Epithelial cell of proximal tubule (primary cell): ENCODE data around the genes SRP54, PPP2R3C, SLC25A21 and SEC23A.

DNA sequence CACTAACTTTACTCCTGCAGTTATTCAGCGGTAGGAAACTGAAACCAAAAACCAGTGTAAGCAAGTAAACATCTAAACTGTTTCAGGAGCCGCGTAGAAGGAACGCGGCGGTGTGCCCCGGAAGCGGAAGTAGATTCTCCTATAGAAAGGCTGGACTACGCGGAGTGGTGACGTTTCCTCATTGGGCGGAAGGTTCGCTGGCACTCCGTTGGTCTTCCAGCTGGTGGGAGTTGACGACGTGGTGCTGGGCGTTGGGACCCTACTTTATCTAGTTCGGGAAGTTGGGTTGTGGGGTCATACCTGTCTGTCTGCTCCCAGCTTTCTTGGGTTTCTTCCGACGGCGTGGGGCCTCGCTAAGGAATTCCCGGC lies at the start of gene SRP54:
Gene SRP54 (plus strand): TSS at position 181 of the 369 bp plus-strand sequence.
- RAMPAGE, long total RNA: start-site peak on the plus strand centred at position 201 of the sequence, 82 bp wide, 812 and 146 reads in 2 replicates
- RRBS: no CpG with 5 or more reads among the region's 23 CpGs

- RAMPAGE, long total RNA: start-site peak on the minus strand at chr14:35121952-35122027, 469 and 88 reads in 2 replicates
- RRBS: no CpG with 5 or more reads among the region's 27 CpGs
Observed at GRCh38 chr14:35121630-35122200, at the start of gene PPP2R3C. PPP2R3C (minus strand) TSS chr14:35121990.

DNA sequence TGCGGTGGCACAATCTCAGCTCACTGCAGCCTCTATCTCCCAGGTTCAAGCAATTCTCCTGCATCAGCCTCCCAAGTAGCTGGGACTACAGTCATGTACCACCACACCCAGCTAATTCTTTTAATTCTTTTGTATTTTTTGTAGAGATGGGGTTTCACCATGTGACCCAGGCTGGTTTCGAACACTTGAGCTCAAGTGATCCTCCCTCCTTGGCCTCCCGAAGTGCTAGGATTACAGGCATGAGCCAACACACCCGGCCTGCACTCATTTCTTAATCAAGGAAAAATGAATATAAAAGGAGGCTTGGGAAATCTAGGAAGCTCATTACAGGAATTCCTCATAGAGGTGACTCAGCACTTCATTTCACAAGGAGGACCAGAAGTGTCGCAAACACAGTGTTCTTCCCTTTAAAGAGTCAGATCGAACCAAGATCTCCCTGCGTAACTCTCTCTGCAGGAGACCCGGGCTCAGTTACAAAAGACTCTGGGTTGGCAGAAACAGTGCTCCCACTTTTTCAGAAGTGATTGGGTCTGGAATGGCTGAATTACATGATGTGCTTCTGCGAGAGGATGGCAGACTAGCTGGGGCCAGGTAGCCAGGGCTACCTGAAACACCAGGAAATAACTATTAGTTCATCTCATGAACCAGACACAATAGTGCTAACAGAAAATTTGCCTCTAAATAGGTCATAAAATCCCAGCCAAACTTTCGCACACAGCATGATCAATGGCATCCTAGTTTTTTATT lies 30.2 kb downstream of the NFKBIA start:
- RAMPAGE, long total RNA: no peak
- RRBS: no CpG with 5 or more reads among the region's 10 CpGs

GRCh38 chr14:35397312-35398083 lies 7.1 kb downstream of the NFKBIA start:
- RAMPAGE, long total RNA: no peak
- RRBS: no CpG with 5 or more reads among the region's 9 CpGs

GRCh38 chr14:35578020-35578499 lies 44.1 kb downstream of the INSM2 start:
- RAMPAGE, long total RNA: no peak
- RRBS: no CpG with 5 or more reads among the region's 2 CpGs

- RAMPAGE, long total RNA: no peak
- RRBS: no CpG with 5 or more reads among the region's 6 CpGs
Observed at GRCh38 chr14:36430514-36431244, 89.4 kb downstream of the NKX2-1 start.

DNA sequence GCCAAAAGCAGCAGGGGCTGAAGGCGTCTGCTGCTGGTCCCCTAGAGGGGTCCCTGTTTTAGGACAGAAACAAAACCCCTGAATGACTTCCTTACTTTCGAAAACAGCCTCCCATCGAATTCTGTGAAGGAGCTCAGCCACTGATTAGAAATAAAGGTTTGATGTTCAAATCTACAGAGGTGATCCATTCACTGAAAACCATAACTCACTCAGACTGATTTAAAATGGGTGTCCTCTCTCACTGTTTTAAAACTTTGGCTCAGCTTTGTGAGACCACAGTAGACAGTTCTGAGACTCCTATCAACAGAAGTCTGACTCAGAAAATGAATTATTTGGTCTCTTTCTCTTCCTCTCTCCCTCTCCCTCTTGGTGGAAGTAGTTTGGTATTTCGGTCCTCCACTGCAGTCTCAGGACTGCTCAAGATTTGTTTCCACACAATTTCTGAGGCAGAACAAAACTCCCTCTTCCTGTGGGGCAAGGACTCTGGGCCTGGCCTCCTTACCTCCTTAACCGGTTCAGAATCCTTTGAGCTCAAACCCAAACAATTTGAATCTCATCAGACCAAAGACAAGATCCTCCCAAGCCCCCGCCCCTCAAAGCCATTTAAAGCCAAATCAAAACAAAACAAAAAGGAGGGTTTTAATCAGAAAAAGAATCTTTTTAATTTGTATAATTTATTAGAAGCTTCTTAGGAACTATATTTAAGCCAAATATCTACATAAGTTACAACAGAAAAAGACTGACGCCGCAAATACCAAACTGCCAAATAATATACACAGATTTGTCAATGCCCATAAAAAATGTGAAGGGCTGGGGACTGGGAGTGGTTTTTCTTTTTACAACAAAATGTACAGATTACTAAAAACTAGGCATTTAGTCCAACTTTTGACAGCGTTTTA lies 4.0 kb downstream of the NKX2-1 start:
- RAMPAGE, long total RNA: no peak
- RRBS: no CpG with 5 or more reads among the region's 9 CpGs

DNA sequence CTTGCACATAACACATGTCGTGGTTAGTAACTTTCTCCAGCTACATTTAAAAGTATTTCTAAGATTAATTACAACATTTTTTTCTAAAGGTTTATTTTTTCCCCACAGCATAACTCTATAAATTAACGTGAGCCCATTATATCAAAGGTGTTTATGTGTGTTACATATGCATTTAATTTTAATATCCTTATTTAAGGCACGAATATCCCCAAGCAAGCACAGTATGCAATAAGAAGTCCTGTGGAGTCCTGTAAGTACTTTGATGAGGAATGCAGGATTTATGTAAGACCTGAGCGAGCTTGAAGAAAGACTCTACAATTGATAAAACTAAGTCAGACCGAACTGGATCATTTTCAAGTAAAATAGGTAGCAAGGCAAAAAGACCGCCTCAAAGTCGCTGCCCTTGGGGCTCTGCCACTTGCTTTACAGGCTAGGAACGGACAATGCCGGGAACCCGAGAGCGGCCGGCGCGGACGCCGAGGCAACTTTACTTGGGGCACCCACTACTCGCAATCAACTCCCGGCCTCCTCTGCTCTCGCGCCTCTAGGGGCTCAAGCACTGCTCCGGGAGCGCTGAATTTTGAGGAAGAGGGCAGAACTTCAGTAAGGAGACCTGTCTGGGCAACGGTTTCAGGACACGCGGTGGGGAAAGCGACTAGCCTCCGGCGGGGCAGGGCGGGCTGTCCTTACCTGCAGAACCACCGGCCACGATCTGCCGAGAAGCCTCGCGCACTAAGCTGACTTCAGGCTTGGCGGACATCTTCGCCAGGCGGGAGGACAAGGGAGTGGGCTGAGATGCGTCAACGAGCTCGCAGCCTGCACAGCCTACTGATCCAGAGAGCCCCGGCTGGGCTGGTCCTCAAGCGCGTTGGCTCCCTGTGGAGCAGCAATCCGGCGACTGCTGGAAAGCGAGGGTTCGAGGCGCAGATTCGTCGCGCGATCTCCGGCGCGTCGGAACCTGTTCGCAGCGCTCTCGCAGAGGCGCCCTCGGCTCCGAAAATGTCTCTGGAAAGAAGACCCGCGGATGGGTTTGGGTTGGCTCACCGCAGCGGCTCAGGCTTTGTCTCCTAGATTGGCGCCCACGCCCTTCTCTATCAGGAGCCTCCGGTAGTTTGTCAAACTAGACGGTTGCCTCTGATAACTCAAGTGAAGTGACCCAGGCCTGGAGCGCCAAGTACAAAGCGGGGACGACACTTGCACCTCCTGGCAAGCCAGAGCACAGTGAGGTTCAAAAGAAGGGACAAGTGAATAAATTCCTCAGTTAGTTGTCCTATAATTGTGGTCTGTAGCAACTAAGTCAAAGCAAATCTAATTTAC lies at the start of gene SLC25A21:
Gene SLC25A21 (minus strand): TSS at position 1,016 of the 1,317 bp plus-strand sequence.
- RAMPAGE, long total RNA: no peak
- RRBS: 1% methylated on average over 28 of the region's 73 CpGs

DNA sequence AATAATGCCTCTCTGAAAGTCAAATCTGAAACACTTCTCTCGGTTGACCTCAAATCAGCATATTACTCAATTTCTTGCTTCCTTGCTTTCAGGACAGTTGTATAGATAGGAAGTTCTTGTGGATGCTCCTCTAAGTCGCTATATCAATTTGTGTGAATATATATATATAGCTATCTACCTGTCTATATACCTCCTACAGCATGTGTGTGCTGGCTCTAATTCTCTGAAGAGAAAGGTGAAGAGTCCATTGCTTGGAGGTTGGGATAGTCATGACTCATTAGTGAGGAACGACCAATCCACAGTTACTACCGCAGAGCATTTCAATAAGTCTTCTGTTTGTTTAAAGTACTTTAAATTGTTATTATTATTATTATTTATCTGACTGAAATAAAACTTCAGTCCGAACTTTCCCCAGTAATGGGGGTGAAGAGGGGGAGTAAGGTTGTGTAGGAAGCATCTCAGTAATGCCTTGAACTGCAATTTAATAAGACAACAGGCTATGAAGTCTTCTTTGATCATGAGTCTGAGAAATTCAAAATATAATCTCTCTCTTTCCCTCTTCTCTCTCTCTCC lies 12.3 kb downstream of the FOXA1 start:
- RAMPAGE, long total RNA: no peak
- RRBS: no CpG with 5 or more reads among the region's 5 CpGs

- RAMPAGE, long total RNA: no peak
- RRBS: 13% methylated on average over 8 of the region's 57 CpGs
Observed at GRCh38 chr14:37584722-37585649, 10.1 kb downstream of the FOXA1 start.

DNA sequence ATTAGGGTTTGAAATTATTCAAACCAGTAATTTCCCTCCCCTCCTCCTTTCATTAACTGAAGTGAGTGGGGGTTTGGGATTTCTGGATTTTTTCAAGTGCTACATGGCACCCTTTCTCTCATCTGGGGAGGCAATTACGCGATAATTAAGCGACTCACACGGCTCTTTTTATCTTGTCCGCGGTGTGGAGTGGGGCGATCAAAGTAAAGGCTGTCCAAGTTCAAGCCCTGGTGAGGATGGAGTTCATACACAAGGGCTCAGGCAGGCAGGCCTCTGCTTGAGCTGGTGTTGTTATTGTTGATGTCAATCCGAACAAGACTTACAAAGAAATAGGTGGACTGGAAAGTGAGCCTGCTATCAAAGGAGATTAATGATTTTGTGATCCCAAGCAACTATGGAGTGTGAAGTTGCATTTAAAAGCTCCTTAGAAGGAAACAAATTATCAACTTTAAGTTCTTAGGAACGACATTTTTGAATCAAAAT lies 6.1 kb downstream of the FOXA1 start:
- RAMPAGE, long total RNA: no peak
- RRBS: no CpG with 5 or more reads among the region's 9 CpGs

- RAMPAGE, long total RNA: no peak
- RRBS: 5% methylated on average over 6 of the region's 65 CpGs
Observed at GRCh38 chr14:37599245-37600460, 4.2 kb downstream of the TTC6 start.

DNA sequence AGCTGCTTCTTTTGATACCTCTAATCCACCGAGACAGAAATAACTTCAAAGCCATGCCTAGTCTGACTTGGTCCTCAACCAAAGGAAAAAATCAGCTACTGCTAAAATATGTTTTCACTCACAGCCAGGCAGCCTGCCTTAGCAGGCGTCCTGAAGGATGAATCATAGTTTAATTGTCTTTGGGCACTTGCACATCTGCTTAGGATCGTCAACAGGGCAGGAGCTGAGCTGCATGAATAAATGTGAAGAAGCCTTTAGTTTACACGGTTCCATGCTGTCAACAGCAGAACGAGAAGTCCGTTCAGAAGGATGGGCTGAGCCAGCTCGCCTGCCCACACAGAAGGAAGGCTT lies 269.8 kb downstream of the TTC6 start:
- RAMPAGE, long total RNA: no peak
- RRBS: no CpG with 5 or more reads among the region's 7 CpGs

DNA sequence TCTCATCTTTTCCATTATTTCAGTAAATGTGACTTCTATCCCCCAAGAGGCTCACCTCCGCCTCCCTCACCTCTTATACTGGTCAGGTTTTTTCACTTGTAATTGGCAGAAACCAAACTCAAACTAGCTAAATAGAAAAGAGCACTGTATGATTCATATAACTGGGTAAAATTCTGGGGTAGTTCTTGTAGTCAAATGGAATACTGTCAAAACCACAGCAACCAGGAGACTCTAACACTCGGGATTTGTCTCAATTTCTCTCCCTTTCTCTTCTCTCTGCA lies 14.9 kb upstream of the CLEC14A start:
- RAMPAGE, long total RNA: no peak
- RRBS: no CpG with 5 or more reads among the region's 2 CpGs

- RAMPAGE, long total RNA: no peak
- RRBS: no CpG with 5 or more reads among the region's 5 CpGs
Observed at GRCh38 chr14:38290589-38291140, 34.8 kb upstream of the CLEC14A start.

DNA sequence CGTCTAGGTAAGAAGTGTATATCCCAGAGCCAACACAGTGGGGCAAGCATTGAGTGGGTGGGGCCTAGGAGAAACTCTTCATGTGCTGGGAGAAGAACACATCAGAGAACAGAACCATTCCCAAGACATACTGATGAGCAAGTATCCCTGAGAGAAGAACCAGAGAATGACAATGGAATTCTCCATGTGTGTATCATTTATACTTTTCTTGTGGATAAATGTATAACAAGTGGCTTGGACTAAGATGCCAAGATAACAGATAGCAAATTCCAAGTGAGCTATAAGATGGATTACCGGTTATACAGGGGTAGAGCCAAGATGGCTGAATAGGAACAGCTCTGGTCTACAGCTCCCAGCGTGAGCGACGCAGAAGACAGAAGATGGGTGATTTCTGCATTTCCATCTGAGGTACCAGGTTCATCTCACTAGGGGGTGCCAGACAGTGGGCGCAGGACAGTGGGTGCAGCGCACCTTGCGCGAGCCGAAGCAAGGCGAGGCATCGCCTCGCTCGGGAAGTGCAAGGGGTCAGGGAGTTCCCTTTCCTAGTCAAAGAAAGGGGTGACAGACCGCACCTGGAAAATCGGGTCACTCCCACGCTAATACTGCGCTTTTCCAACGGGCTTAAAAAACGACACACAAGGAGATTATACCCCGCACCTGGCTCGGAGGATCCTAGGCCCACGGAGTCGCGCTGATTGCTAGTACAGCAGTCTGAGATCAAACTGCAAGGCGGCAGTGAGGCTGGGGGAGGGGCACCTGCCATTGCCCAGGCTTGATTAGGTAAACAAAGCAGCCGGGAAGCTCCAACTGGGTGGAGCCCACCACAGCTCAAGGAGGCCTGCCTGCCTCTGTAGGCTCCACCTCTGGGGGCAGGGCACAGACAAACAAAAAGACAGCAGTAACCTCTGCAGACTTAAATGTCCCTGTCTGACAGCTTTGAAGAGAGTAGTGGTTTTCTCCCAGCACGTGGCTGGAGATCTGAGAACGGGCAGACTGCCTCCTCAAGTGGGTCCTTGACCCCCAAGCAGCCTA lies 85.9 kb downstream of the SEC23A start:
- RAMPAGE, long total RNA: no peak
- RRBS: no CpG with 5 or more reads among the region's 29 CpGs

- RAMPAGE, long total RNA: no peak
- RRBS: no CpG with 5 or more reads among the region's 3 CpGs
Observed at GRCh38 chr14:39023985-39024618, 78.9 kb downstream of the SEC23A start.

GRCh38 chr14:39097074-39097607 lies 5.9 kb downstream of the SEC23A start:
- RAMPAGE, long total RNA: no peak
- RRBS: no CpG with 5 or more reads among the region's 3 CpGs

- RAMPAGE, long total RNA: start-site peak on the minus strand at chr14:39103155-39103238, 437 and 154 reads in 2 replicates
- RRBS: 1% methylated on average over 17 of the region's 57 CpGs
Observed at GRCh38 chr14:39102933-39103588, at the start of gene SEC23A. SEC23A (minus strand) TSS chr14:39103235.

DNA sequence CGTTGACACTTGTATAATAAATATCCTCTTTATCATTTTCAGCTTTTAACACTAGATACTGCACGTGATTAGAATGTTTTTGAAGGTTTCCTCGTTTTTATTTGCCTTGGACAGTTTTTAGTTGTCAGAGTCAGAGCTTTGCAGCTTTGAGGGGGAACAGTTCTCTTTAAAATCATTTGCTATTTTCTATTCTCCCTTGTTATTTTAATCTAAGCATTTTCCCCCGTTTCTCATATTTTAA lies 7.1 kb downstream of the PNN start:
- RAMPAGE, long total RNA: no peak
- RRBS: no CpG with 5 or more reads among the region's 4 CpGs